Suprapubic skin (tissue), 4 donors: ENCODE measurements around a stretch of chr2.

GRCh38 chr2:127370903-127371641 lies 16.7 kb downstream of the MAP3K2 start:
- PRO-cap, result no peak
- RAMPAGE, long total RNA, 4 experiments, result no peak in any of the 4 experiments

GRCh38 chr2:127400975-127401950 lies 13.5 kb upstream of the MAP3K2 start:
- PRO-cap, result no peak
- RAMPAGE, long total RNA, 4 experiments, result no peak in any of the 4 experiments

DNA sequence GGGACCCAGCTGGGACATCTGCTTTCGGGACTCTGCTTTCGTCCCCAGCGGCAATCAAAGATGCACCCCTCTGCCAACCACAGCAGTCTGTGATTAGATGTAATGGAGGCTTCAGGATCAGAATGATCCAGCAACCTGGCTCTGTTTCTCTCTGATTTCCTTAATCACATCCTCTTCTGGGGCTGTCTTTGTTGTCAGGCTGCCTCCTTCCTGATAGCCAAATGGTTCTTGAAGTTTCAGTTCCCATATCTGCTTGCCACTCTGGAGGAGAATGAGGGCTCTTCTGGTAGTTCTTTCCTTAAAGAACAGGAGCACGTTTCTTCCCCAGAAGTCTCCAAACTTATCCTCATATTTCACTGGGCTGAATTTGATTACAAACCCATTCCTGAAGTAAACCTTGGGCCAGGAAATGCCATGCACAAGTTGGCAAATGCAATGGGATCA lies 13.5 kb upstream of the PROC start:
- PRO-cap, result no peak
- RAMPAGE, long total RNA, 4 experiments, result no peak in any of the 4 experiments

DNA sequence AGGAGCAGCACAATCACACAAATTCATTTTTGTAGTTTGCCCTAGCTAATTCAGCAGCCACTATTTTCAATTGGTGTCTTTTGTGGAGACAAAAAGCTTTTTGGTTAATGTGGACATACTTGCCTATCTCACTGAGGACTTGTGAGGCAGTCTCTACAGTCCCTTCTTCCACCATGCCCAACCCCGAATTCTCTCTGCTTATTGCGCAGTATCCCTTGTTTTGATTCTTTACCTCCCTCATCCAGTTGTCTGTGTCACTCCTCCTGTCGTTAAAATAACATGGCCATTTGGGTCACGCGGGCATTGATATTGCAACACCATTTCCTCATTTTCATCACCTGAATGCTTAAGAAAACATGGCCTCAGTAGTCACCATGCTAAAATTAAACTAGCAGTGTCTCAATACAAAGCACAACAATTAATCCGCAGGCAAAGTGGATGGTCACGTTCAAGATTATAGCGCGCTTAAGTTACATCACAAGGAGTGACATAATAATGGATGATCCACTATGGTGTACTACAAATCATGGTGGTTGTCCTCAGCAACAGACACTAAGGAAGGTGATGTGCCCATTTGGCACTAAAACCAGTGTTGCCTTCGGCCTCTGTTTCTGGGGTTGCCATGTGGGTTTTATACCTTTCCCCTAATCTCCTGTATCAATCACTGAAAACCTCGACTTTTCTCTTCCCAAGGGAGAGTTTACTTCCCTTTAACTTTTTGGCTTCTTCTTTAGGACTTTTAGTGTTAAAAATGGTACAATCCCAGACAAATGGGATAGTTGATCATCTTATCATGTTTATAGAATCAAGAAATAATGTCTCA lies 6.2 kb upstream of the PROC start:
- PRO-cap, result no peak
- RAMPAGE, long total RNA, 4 experiments, result no peak in any of the 4 experiments

DNA sequence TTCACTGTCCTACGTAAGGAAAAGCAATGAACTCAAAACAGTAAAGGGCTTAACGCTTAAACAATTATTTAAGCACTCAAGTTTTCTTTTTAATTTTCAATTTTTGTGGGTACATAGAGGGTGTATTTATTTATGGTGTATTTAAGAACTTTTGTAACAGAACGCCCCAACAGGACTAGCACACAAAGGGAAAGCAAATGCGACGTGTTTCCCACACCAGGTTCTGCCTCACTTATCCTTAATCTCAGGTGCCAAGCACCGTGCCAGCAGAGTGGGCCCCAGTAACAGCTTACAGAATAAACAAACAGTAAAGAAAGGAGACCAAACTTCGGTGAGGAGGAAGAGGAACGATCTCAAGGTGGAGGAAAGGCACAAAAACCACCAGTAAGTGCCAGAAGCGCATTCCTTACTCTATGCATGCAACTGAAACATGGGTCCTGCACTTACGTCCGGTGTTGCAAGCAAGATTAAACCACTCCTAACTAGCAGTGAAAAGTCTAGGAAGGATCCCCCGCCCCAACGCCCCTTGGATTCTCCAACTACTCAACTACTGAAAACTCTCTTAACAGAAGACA lies 887 bp downstream of the IWS1 start:
- PRO-cap, result no peak
- RAMPAGE, long total RNA, 4 experiments, result no peak in any of the 4 experiments

DNA sequence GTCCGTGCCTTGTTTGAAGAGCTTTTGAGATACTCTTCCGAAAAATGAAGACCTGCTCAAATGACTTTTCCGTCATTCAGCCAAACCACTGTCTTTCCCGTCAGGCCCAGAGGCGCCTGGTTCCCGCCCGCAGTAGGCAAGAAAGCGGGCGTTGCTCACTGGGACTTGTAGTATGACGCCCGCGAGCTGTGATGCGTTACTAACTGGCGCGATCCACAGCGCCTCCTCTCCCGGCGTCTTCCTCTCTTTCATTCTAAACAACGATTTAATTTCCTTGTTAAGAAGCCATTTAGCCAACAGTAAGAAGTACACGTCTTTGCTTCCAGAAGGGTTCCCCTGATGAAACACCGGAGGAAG lies 402 bp upstream of the IWS1 start:
- PRO-cap, result bidirectional peak, plus-strand start at position 196 of the sequence, minus-strand start at position 96 of the sequence
- RAMPAGE, long total RNA, 4 experiments, result no peak in any of the 4 experiments

GRCh38 chr2:127527070-127527781 lies 937 bp upstream of the IWS1 start:
- PRO-cap, result unidirectional peak, plus-strand start at chr2:127527472; unidirectional peak, plus-strand start at chr2:127527539
- RAMPAGE, long total RNA, 4 experiments, result no peak in any of the 4 experiments

GRCh38 chr2:127584337-127584781 lies 48.9 kb downstream of the MYO7B start:
- PRO-cap, result no peak
- RAMPAGE, long total RNA, 4 experiments, result no peak in any of the 4 experiments

GRCh38 chr2:127627999-127628504 lies 17.9 kb upstream of the GPR17 start:
- PRO-cap, result no peak
- RAMPAGE, long total RNA, 4 experiments, result no peak in any of the 4 experiments

DNA sequence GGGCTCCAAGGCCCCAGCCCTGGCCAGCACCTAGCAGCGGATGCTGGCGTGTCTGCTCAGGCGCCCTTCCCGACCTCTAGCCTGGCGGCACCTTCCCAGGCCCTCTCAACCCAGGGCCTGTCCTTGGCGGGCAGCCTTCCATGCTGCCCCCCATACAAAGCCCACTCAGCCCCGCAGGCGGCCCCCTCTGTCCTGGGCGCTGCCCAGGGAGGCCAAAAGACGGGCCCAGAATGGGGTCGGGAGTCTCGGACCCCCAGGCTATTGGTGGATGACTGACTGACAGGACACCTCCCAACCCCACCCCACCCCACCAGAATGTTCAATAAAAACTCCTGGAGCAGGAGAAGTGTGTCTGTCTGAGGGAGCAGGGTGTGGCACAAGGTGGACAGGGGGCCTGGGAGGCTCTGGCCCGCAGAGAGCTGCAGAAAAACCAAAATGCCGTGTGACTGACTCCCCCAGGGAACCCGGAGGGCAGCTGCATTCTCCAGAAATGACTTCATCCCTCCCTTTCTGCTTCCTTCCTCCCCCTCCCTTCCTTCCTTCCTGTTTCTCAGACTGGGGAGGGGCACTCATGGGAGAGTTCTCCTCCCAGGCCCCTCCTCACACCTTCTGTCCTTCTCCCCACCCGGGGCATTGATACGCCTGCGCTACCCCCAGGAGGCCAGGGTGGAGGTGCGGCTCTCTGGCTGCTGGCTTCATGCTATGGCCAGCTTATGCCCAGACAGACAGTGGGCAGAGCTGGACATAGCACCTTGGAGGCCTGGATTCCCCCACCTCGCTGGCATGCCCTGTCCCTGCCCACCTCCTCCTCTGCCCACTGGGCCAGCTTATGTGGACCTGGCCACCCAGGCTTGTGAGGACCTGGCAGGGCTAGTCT lies 8.3 kb upstream of the GPR17 start:
- PRO-cap, result no peak
- RAMPAGE, long total RNA, 4 experiments, result no peak in any of the 4 experiments

DNA sequence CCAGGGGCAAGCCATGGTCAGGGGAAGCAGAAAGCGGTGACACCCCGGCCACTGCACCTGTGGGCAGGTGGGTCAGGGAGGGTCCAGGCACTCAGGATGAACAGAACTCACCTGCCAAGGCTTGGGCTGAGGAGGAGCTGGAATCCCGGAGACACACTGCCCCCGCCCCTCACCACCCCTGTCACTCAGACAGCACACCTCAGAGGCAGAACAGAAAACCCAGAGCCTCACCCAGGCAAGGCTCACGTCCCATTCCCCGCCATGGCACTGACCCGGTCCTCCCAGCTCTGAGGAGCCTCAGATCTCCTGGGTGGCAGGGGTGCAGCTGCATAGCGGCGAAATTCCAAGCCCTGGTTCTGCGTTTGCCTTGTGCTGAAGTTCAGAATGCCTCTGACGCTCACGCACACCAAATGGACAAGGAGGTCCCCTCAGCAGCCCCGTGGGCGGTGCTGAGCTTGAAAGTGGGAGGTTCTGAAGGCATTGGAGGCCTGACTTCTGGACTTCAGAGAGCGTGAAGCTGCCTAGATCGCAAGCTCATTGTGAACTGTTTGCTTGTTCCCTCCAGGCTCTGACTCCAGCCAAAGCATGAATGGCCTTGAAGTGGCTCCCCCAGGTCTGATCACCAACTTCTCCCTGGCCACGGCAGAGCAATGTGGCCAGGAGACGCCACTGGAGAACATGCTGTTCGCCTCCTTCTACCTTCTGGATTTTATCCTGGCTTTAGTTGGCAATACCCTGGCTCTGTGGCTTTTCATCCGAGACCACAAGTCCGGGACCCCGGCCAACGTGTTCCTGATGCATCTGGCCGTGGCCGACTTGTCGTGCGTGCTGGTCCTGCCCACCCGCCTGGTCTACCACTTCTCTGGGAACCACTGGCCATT lies 4.4 kb downstream of the GPR17 start:
- PRO-cap, result no peak
- RAMPAGE, long total RNA, 4 experiments, result no peak in any of the 4 experiments

GRCh38 chr2:127664462-127665048 lies 10.8 kb downstream of the LIMS2 start:
- PRO-cap, result no peak
- RAMPAGE, long total RNA, 4 experiments, result no peak in any of the 4 experiments

GRCh38 chr2:127676049-127676360 lies 675 bp upstream of the LIMS2 start:
- PRO-cap, result no peak
- RAMPAGE, long total RNA, 4 experiments, result no peak in any of the 4 experiments

DNA sequence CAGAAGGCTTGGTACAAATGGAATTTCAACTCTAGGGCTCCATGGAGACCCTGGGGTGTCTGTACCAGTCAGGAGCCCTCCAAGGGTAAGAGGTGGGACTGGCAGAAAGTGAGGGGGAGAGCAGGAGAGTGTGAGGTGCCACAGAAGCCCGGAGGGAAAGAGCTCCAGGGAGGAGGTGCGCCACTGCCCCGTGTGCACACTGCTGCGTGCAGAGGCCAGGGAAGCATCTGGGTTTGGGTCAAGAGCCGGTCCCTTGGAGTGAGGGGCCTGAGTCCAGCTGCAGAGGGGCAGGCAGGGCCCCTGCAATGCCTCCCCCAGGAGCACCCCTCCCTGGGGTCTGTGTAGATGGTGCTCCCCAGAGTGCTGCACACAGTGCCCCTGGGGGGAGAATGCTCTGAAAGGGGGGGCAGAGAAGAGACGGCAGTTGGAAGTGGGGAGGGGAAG lies 3.6 kb upstream of the LIMS2 start:
- PRO-cap, result no peak
- RAMPAGE, long total RNA, 4 experiments, result no peak in any of the 4 experiments

GRCh38 chr2:127681159-127681850 lies 6.0 kb upstream of the LIMS2 start:
- PRO-cap, result no peak
- RAMPAGE, long total RNA, 4 experiments, result no peak in any of the 4 experiments

DNA sequence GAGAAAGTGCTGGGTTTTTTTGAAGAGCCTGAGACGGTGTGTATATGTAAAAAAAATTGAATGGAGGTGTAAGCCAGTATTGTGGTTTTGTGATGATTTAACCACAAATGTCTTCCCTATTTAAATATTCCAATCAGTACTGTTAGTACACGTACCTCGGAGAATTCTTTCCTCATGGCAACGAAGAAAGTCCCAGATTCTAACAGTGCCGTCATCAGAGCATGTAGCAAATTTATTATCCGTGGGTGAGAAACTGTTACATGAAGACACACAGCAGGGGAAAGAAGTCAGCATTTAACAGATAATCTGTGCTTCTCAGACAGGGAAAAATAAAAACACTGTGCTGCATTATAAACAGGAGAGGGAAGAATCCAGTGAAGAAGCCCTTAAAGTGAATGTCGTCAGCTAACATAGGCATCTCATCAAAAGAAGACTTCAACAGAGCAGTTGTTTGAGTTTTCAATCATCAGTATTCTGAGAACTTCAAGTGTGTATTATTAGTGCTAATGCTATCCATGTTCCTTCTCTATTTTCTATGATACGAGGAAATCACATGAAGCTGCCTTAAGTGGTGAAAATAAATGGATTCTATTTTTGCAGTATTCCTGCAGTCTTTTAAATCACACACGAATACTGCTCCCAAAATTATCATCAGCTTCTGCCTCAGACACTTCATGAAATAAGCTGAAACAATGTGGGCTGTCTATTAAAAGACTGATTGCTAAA lies 47.9 kb downstream of the WDR33 start:
- PRO-cap, result no peak
- RAMPAGE, long total RNA, 4 experiments, result no peak in any of the 4 experiments

DNA sequence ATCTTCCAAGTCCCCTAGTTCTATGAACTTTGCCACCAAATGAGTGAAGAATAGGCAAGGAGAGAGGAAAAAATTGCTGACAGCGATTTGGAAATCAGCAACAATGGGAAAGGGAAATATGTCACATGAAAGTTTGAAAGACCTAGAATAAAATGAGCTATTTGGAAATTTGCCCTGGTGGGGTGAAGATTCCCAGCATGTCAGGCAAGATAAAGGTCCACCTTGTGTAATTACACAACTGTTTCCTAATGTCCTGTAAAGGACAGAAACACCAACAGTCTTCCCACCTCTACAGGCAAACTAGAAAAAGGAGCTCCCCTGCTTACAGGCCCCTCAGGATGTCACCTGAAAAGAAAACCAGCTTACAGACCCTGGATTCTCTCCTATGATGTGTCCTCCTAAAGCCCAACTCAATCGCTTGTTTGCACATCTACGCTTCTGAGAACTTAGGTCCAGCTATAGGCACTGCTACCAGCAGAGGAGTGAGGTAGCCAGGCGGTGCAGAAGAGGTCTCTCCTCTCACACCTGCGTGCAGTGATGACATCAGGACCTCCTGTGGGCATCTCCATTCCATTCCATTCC lies 5.9 kb upstream of the POLR2D start:
- PRO-cap, result no peak
- RAMPAGE, long total RNA, 4 experiments, result no peak in any of the 4 experiments

GRCh38 chr2:127885564-127885730 lies 309 bp downstream of the AMMECR1L start:
- PRO-cap, result no peak
- RAMPAGE, long total RNA, 4 experiments, result no peak in any of the 4 experiments

DNA sequence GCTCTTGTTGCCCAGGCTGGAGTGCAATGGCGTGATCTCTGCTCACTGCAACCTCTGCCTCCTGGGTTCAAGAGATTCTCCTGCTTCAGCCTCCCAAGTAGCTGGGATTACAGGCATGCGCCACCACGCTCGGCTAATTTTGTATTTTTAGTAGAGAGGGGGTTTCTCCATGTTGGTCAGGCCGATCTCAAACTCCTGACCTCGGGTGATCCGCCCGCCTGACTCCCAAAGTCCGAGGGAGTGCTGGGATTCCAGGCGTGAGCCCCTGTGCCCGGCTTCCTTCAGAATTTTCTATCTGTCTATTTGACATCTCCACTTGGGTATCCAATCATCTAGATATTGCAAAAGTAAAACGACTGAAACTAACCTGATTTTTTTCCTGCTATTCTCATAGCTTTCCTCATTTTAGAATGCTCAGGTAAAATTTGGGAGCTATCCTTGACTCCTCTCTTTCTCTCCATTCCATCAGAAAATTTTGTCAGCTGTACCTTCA lies 54.5 kb downstream of the SAP130 start:
- PRO-cap, result no peak
- RAMPAGE, long total RNA, 4 experiments, result start-site peak on the minus strand in 1 of 4 experiments, centred at position 285 of the sequence, 7 reads per replicate

DNA sequence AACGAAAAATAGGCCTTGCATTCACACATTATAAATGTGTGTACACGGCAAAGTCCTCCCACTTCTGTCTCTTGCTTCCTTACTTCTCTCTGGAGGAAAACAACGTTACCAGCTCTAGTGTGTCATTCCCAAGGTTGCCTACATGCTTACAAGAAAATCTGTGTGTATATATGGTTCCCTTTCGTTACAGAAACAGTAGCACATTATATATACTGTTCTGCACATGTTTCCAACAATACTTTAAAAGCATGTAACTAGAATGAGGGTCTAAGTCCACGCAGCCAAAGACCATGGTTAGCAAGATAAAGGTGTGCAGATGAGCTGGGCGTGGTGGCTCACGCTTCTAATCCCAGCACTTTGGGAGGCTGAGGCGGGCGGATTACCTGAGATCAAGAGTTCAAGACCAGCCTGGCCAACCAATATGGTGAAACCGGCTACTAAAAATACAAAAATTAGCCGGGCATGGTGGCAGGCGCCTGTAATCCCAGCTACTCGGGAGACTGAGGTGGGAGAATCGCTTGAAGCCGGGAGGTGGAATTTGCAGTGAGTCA lies 25.0 kb upstream of the UGGT1 start:
- PRO-cap, result no peak
- RAMPAGE, long total RNA, 4 experiments, result no peak in any of the 4 experiments